Jurkat, Clone E6-1 (cell line): Measurements from ENCODE around the genes RNF223, UBE2J2 and CCNL2.

- RRBS: no CpG with 5 or more reads among the region's 26 CpGs
Measured at GRCh38 chr1:605367-605727, 81.1 kb downstream of the OR4F16 start.

DNA sequence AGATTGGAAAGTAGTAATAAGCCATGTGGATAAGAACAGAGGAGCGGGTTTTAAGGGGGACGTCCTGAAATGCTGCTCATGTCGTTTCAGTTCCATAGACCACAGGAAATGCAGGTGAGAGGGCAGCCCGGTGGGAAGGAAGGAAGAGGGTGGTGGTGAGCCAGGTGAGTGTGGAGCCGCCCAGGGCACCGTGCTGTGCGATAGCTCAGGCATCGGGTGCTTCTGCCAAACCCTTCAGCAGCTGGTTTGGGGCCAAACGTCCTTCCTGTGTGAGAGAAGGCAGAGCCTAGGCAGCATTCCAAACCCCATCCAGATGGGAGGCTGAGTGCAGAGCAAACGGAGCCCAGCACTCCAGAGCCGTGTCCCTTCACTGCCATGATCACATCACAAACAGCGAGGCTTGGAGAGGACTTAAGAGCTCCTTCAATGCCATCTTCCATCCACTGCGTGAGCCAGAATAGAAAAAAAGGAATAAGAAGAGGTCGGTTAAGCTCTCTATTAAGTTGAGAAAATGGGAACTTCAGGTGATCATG lies 65.1 kb upstream of the SAMD11 start:
- RRBS: no CpG with 5 or more reads among the region's 14 CpGs

DNA sequence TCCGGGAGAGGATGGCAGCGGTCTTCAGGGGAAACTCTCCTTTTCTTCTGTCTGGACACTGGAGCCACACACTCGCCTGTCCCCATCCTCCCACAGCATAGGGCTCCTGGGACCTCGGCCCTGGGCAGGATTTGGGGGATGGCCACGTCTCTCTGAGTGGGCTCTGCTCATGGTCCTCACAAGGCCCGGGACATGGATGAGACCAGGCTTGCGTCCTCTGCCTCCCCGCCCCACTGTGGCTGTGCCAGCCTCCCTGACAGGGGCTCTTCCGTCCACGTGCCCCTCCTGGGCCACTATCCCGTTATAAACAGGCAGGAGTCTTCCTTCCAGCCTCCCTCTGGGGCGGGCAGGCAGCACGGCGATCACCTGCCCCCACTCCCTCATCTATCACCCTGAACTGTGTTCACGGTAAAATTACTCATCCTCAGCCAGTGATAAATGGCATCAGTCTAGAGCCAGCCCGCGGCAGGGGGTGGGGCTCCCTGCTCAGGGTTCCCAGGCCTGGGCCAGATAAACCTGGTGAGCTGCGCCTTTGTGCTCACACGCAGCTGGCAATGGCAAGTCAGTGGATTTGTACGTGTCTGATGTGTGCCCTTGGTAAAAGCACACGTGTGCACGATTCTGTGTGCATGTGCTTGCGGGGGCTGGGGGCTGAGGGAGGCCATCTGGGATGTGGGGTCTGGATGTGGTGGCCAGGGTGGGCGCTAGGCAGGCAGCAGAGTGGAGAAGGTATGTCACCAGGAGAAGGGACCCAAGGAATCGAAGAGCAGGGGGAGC lies 12.6 kb upstream of the SAMD11 start:
- RRBS: 43% methylated on average over 1 of the region's 25 CpGs

- RRBS: 95% methylated on average over 4 of the region's 33 CpGs
Measured at GRCh38 chr1:943757-944664, 15.0 kb downstream of the NOC2L start.

DNA sequence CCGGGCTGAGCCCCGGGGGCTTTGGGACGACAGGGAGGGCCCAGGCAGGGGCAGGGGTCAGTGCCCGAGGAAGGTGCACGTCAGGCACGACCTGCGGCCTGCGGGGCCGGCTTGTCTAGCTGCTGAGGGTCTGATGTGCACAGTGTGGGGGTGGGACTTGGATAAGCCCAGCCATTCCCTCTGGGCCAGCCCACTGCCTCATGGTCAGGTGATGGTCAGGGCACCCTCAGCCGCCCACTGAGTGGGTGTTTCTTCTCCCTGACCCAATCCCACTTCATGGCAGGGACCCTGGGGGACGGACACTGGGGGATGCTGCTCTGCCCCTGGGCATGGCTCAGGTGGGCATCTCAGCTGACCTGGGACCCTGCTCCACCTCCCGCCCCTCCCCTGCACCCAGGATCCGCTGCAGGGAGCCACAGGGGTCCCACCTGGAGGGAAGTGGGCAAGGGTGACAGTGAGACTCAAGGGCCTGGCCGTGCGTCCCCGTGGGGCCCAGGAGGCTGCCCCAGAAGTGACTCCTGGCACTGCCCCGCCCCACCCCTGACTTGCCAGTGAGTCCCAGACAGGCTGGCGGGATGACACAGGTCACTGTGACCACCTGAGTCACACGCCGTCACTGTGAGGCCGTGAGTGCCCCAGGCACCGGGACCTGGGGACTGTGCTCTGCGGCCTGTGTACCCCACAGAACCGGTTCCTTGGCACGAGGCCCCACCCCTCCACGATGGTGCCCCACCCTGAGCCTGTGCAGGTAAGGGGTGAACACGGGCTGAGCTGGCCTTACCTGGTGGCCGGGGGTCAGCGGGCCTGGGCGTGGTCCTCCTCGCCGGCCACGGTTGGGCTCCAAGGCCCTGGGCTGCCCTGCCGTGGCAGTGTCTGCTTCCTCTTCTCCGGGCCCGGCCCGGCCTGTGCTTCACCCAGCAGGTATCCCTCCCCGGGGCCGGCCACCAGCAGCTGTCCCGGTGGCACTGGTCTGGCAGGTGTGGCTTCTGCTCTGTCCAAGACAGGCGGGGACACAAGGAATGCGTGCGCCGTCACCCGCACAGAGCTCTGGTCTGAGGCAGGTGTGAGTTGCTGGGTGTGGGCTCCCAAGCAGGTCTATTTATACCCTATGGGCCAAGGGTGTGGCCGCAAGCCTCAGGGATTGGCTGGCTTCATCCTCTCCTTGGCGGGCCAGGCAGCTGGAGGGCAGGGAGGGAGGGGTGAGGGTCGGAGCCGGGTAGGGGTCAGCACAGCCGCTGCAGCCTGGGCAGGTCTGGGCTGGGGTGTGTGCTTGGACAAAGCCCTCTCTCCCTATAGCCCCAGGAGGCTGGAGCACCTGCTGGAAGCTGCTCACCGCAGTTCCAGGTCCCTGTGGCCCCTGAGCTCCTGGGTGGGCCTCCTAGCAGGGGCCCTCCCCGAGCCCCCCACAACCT lies at the start of gene RNF223:
TSS of gene RNF223 (minus strand) at position 1,072 of the 1,412 bp plus-strand sequence.
- RRBS: 62% methylated on average over 9 of the region's 52 CpGs

DNA sequence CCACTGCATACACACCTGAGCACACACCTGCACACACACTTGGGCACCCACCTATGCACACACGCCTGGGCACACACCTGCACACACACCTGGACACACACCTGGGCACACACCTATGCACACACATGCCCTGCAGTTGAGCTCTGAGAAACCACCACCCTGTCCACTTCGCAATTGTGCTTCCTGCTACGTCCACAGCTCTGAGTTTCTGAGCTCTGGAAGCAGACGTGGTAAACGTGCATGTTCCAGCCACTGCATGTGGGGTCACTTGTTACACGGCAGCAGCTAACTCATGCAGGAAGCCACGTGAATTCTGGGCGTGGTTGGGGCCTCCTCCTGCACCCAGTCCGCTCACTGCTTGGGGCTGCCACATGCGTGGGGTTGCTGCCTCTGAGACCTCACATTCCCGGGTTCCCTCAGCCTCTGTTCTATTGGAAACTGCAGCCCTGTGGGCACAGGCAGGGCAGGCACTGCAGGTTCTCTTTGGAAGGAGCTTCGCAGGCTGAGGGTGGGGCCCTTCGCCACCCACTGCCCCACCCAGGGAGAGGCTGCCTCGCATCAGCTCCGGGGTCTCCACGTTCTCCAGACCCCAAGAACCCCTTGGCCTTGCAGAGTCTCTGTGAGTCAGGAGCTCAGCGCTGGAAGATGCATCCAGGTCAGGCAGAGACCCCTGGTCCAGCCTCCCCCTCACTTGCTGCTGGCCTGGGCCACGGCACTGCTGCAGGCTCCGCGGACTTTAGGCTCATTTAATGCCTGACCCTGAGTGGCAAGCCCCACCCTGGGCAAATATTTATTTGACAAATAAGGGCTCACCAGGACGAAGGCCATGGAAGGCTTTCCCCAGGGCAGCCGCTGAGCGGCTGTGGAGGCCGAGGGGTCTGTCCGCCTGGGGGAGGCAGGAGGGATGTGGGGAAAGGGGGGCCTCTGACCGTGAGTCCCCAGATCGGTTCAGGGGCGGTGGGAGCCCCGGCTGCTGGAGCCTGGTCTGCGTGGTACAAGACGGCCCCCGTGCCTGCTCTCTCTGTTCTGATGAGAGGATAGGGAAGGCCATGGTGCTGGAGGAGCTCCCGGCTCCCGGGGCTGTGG lies 8.6 kb upstream of the C1orf159 start:
- RRBS: no CpG with 5 or more reads among the region's 34 CpGs

GRCh38 chr1:1164031-1165201 lies 9.3 kb upstream of the TTLL10 start:
- RRBS: 87% methylated on average over 17 of the region's 81 CpGs

DNA sequence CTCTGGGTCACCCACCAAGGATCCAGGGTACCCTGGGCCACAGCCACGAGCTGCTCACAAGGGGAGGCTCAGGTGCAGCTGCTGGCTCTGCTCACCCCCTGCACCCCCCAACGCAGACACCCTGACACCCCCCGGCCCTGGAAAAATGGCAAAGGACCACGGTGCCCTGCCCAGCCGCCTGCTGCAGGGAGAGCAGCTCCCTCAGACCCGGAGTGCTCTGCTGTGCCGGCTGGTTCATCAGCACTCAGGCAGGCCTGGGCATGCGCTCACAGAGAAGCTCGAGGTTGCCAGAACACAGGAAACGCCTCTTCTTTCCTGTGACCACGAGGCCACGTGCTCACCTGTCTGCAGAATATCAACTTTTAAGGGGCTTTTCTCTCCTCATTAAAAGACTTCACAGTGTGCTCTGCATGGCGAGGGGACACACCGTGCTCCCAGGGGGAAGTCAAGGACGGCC lies 4.3 kb upstream of the C1QTNF12 start:
- RRBS: 6% methylated on average over 4 of the region's 15 CpGs

DNA sequence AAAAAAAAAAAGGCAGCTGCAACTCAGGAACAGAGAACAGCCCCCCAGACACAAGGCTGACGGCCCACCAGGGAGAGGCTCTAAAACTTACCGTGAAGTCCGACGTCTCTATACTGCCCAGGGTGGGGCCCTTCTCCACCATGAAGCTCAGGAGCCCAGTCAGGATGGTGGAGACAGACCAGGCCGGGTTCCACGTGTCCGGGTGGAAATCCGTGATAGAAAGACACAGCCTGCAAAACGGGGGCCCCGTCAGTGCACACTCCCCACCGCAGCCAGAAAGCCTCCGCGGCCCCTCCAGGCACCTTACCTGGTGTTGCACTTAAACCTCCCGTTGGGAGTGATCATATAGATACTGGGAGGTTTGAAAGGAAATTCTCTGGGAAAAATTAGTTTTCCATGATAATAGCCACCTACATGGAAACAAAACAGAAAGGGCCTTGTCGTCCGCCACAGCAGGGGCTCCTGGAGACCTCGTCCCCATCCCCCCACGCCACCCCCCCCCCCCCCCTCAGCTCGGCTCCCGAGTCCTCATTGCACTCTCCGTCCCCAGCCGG lies 10.5 kb upstream of the C1QTNF12 start:
- RRBS: no CpG with 5 or more reads among the region's 22 CpGs

- RRBS: 98% methylated on average over 2 of the region's 18 CpGs
Measured at GRCh38 chr1:1262476-1263245, 11.0 kb downstream of the UBE2J2 start.

GRCh38 chr1:1270273-1270807 lies 3.3 kb downstream of the UBE2J2 start:
- RRBS: no CpG with 5 or more reads among the region's 7 CpGs

DNA sequence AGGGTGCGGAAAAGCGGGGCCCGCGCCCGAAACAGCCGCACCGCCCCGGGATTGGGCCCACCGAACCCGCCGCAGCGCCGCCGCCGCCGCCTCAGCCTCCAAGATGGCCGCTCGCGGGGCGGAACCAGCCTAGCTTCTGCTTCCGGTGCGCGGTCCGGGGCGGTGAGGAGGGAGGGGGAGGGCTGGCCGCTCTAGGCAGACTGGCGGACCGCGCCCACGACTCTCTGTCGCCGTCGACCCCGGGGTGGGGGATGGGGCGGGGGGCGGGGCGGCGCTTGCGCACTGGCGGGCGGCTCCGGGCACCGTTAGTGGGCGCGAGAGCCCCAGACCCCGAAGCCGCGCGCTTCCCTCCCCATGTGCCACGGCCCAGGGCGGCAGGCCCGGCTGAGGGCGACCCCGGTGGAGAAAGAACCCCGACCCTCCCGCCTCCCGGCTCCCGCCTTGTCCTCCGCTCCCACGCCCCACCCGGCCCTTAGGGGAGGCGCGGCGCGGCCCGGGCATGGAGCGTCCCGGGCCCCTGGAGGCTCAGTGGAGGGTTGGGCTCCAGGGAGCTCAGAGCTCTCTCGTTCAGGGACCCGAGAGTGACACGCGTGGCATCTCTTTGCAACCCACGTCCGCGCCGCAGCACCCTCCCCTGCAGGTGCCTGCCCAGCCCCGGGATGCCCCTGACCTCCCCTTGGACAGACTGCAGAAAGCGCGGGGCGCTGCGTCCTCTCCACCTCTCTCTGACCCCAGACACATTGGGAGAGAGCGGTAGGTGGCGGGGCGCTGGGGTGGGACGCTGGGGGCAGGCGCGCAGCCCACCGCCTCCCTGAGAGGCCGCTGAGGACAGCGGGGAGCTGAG lies at the start of gene UBE2J2:
TSS of gene UBE2J2 (minus strand) at position 126 of the 844 bp plus-strand sequence.
- RRBS: 2% methylated on average over 46 of the region's 90 CpGs

GRCh38 chr1:1281356-1282396 lies 1.4 kb downstream of the SCNN1D start:
- RRBS: 71% methylated on average over 13 of the region's 31 CpGs

DNA sequence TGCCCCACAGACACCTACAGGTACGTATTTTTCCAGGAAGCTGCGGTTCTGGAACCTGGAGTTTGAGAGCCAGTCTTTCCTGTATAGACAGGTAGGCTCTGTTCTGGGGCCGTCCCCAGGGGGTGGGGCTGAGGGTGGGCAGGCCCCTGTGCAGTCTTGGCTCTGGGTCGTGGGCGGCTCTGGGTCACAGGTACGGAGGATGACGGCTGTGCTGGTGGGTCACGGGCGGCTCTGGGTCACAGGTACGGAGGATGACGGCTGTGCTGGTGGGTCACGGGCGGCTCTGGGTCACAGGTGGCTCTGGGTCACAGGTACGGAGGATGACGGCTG lies 2.2 kb downstream of the PUSL1 start:
- RRBS: no CpG with 5 or more reads among the region's 15 CpGs

DNA sequence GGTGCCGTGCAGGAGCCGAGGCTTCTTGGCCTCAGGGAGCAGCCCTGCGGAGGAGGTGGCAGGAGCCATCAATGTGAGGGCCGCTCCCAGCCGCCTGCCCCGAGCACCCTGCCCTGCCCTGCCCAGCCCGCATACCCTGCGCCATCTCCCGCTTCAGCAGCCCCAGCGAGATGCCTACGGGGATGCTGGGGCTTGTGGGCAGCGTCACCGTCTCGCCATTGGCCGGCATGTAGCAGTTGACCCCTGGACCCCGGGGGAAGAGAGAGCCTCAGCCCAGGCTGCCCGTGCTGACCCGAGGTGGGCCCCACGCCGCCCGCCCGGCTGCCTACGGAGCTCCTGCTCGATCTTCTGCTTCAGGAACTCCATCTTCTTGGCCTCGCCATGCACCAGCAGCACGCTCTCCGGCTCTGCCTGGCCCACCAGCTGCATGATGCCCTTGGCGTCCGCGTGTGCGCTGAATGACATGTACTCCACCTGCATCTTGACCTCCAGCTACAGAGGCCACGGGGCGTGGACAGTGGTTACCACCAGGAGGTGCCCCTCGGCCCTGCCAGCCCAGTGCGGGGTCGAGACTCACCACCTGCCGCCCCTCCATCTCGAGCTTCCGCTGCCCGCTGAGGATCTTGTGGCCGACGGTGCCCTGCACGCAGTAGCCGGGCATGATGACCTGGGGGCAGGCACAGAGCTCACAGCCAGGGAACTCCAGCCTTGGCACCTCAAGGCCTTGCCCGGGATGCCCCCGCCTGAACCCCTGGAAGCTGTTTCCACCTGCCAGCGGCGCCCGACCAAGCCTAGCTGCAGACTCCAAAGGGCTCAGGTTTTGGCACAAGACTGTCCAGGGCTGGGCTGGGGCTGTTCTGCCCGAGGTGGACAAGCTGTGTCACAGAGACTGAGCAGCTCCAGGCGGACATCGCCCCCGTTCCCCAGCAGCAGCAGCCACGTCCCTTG lies 4.3 kb downstream of the PUSL1 start:
- RRBS: 94% methylated on average over 12 of the region's 54 CpGs

DNA sequence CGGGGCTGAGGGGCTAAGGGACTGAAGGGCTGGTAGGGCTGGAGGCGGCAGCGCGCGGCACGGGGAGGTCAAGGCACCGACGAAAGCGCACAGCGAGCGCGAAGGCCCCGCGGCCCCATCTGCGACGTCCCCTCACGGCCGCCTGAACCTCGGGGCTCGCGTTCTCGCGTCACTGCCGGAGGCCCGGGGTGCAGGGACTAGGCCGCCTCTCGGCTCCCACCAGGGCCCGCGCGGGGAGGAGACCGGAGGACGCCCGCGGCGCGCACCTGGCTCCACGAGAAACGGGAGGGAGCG lies 294 bp downstream of the INTS11 start:
- RRBS: under 1% methylated on average over 15 of the region's 39 CpGs

DNA sequence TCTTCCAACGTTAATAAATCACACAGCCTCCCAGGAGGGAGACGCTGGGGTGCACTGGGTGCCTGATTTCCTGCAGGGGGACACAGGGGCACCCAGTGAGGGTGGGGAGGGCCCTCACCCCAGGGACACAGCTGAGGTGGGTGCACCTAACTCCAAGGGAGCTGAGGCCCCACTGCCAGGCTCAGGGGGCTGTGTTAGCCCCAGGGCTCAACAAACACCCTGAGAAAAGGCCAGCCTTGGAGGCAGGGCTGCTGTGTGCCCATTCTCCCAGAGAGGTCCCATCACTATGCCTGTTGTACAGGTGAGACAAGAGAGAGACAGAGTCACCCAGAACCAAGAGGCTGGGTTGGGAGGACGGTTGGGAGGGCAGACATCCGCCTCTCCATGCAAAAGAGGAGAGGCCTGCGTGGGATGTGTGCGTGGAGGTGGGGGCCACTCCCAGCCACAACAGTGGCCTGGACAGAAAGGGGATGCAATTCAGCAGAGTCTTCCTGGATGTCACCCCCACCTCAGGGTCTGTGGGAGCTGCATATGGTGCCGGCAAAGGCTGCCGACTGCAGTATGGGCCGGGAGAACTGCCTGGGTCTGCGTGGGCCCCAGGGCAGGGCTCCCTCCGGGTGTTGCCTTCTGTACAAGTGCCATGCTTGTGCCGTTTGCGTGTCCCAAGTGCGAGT lies 2.1 kb upstream of the TAS1R3 start:
- RRBS: 85% methylated on average over 3 of the region's 14 CpGs

- RRBS: 85% methylated on average over 8 of the region's 42 CpGs
Measured at GRCh38 chr1:1335070-1336148, 4.3 kb downstream of the TAS1R3 start.

DNA sequence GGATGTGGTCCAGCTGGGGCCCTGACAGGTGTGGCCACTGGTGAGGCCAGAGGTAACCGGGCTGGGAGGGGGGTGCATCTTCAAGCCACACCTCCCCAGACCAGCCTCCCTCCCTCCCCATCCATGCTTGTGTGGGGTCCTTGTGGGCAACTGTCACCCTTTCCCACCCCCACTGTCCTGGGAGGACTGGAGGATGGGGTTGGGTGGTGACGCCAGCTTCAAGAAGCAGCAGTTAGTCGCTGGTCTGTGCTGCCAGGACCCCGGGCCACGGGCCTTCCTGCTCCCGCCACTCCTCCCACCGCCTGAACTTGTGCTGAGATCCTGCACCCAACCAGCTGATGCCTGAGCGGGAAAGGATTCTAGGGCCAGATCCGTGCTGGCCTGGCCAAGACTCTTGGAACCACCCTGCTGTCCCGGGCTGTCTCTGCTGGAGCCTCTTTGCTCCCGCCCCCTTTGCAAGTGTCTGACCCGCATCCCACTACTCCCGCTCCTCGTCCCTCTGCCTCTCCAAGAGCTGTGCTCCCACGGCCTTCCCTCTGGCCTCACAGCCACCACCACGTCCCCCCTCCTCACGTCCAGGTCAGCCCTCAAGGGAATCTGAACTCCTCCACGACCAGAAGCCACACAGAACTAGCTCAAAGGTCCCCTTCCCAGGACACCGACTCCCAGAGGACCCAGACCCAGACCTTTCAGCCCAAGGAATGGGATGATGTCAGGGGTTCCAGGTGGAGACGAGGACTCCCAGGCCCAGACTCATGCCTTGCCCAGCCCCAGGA lies 2.9 kb upstream of the DVL1 start:
- RRBS: no CpG with 5 or more reads among the region's 20 CpGs

DNA sequence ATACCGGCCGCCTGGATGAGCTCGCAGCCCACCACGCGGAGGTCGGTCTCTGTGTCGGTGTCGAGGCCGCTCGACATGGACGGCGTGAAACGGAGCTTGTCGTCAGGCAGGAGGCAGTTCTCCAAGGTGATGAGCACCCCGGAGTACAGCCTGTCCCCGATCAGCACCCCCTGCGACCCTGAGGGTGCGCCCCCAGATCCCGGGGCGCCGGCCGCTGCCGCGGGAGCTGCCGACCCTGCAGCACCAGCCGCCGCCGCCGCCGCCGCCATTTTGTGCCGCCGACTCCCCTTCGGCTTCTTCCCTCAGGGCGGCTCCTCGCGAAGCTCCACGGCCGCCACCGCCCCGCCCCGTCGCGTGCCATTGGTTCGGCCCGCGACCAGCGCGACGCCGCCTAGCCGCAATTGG lies at the start of gene CCNL2:
TSS of gene CCNL2 (minus strand) at position 298 of the 405 bp plus-strand sequence.
- RRBS: 3% methylated on average over 6 of the region's 52 CpGs